SEM (cell line): ENCODE results near the gene ADIRF.

GRCh38 chr10:80468439-80469246 lies 14.5 kb downstream of the TSPAN14 start:
- PRO-cap = no peak

DNA sequence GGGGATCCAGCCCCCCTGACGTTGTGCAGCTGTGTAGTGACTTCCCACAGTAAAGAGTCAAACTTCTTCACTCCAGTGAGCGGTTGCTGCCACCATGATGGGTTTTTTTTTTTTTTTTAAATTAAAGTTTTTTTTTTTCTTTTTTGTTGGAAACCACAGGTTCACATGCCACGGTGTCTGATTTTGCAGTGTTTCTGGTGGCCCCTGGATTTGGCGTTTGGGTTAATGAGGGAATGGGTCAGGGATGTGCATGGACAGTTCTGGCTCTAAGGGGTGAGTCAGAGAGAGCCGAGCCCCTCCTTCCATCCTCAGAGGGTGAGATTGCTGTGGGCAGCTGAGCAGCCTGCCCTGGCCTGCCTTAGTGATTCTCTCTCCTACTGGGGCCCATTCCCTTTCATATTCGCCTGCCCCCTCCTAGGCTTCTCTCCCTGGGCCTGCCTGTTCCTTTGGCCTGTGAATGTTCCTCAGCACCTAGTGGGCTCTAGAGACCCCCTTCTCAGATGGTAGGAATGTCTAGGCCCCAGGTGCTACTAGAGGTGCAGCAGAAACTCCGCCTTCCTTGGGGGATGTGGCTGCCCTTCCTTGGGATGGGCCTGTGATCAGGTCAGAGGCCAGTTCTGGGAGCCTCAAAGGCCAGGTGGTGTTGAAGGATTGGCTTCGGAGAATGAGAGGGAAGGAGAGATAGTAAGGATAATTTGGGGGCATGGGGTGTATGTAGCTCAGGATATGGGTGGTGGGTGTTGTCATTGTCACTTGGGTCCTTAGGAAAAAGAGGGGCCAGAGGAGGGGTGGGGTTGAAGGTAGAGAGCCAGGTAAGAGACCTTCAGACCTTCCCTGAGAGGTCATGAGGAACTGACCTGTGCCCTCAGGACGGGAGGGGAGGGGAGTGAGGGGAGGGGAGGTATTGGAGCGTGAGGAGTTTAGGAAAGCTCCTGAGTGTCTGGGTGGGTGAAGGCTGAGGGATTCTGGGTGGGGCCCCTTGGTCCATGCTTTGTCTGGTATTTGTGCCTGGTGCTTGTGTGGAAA lies 19.8 kb downstream of the TSPAN14 start:
- PRO-cap = no peak

DNA sequence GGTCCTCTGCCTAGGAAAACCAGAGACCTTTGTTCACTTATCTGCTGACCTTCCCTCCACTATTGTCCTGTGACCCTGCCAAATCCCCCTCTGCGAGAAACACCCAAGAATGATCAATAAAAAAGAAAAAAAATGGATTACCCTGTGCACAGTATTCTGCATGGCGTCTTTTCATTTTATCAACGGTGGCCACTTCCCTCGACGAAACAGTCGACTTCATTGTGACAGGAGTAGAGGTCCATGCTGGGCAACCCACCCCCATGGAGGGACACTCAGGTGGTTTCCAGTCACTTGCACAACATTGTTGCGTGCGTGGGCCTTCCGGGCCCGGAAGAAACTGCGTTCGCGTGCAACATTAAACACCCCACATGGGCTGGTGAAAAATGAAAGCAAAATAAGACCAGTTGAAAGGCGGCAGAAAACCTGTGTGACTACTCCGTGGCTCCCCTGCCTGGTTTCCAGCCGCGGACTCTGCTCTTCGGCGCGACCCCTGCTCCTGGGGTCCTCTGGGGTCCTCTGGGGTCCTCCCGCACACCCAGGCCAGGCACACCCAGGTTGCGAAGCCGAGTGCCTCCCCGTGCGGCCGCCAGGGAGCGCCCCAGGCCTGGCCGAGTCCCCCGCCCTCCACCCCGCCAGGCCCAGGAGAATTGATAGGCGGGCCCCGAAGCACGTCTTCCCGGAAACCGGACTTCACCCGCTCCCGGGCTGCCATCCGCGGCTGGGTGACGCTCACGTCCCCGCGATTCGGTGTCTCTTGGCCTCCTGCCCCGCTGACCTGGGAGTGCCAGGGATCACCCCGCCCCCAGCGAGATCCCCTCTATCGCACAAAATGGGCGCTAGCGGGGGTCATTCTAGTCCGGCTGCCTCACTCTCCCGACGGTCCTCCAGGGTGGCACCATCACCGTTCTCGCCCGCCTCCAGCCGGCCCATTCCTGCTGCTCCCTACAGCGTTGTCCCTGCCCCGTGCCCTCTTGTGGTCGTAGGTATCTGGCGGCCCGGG lies 2.0 kb upstream of the SH2D4B start:
- PRO-cap = bidirectional peak, plus-strand start at position 693 of the sequence, minus-strand start at position 574 of the sequence

DNA sequence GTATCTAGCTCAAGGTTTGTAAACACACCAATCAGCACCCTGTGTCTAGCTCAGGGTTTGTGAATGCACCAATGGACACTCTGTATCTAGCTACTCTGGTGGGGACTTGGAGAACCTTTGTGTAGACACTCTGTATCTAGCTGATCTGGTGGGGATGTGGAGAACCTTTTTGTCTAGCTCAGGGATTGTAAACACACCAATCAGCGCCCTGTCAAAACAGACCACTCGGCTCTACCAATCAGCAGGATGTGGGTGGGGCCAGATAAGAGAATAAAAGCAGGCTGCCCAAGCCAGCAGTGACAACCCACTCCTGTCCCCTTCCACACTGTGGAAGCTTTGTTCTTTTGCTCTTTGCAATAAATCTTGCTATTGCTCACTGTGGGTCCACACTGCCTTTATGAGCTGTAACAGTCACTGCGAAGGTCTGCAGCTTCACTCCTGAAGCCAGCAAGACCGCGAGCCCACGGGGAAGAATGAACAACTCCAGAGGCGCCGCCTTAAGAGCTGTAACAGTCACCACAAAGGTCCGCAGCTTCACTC lies 6.1 kb downstream of the SH2D4B start:
- PRO-cap = no peak

DNA sequence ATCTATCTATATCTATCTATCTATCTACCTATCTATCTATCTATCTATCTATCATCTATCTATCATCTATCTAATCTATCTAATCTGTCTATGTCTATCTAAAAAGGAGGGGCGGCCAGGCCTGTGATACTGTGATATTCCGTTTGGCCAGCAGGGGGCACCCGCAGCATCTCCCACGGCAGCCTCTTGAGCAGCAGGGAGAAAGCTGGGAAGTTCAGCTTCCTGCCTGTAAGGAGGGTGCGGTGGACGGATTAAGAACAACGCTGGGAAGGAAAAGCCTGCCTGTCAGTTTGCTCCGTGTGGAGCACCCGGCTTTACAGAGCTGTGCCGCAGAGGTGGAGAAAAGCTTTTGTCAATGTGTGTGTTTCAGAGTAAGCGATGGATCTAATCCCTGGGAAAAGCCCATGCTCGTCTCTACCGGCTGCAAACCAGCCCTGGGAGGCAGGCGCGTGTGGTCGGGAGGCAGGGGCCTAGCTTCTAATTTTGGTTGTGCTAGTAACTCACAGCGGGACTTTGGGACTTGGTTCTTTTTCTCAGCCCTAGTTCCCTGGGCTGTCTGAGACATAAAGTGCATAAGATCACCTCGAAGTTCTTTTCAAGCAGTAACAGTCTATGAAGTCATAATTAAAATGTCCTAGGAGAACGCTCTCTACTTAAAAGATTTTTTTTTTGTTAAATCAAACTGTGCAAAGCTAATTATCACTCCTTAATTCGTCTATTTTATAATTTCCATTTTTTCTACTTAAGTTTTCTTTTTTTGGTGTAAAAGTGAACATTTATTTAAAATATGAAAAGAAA lies 125.2 kb downstream of the SH2D4B start:
- PRO-cap = no peak

DNA sequence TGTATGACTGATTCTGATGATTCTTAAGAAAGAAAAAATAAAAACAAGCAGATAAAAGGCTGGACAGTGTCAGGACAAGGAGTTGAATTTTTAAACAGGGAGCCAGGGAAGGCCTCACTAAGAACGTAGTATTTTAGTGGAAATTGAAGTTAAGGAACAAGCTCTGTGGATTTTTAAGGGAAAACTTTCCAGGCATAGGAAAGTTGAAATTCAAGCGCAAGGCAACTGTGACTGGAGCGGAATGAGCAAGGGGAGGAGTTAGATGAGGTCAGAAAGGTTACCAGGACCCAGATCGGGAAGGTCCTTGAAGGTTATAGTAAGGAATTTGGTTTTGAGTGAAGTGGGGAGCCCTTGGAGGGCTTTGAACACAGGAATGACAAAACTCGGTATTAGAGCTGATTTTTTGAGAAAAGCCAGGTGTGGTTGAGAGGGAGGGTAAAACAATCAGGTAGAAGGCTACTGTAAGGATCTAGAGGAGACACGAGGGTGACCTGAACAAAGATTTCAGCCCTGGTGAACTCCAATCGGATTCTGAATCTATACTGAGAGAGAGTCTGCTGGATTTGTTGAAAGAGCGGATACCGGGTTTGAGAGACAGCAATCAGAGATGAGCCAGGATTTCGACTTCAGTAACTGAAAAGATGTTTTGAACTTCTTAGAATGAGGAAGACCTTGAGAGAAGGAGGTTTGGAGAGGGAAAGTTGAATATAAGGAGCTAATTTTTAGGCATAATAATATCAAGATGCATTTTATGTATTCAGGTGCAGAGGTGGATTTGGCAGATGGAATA lies 1013.9 kb downstream of the NRG3 start:
- PRO-cap = no peak

GRCh38 chr10:84198314-84198636 lies 3.9 kb downstream of the CDHR1 start:
- PRO-cap = no peak

DNA sequence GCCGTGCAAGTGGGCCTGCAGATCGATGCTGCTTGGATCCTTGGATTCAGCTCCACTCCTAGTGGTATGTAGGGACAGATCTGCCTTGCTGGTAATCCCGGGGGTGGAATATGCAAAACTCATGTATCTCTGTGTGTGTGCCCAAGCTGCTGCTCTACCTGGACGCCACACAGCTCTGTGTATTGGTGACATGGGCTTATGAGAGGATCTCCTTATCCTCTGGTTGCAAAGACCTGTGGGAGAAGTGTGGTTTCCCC lies 87.4 kb downstream of the CCSER2 start:
- PRO-cap = no peak

- PRO-cap = no peak
These were observed 509.5 kb downstream of the CCSER2 start for GRCh38 chr10:84837874-84838299.

GRCh38 chr10:86377055-86377606 lies 10.5 kb upstream of the GRID1 start:
- PRO-cap = no peak

DNA sequence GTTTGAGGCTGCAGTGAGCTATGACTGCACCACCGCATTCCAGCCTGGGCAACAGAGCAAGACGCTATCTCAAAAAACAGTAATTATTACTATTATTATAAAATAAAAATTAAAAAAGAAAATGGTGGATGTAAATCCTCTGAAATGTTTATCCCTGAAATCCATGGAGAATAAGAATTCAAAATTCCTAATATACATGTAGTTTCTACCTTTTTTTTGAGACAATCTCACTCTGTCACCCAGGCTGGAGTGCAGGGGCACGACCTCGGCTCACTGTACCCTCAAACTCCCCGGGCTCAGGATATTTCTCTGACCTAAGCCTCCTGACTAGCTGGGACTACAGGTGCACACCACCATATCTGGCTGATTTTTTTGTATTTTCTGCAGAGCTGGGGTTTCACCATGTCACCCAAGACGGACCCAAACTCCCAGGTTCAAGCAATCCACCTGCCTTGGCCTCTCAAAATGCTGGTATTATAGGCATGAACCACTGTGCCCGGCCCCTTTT lies 55.0 kb downstream of the WAPL start:
- PRO-cap = no peak

- PRO-cap = no peak
These were observed 35.6 kb downstream of the WAPL start for GRCh38 chr10:86485993-86486454.

- PRO-cap = no peak
These were observed 19.5 kb downstream of the LDB3 start for GRCh38 chr10:86687620-86688377.

DNA sequence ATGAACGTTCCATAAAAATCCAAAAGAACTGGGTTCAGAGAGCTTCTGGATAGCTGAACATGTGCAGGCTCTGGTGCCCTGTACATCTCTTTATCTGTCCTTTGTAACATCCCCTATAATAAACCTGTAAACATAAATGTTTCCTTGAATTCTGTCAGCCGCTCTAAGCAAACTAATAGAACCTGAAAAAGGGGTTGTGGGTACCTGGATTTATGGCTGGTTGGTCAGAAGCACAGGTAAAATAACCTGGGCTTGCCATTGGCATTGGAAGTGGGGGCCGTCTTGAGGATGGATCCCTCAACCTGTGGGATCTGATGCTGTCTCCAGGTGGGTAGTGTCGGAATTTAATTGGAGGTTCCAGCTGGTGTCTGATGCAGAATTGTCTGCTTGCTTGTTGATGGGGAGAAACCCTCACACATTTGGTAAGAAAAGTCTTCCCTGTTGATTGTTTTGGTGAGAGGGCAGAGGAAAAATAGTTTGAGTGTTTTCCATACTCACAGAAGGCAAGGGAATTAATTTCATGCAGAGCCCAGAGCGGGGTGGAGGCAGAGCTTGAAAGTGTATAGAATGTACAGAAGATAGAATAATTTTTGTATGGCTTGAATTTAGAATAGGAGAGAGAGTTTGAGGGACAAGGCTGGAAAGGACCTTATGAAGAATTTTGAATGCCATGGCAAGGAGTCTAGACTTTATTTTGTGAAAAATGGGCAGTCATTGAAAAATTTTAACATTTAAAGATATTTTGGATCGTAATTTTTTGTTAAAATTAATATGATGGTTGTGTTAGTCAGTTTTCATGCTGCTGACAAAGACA lies 85.7 kb downstream of the BMPR1A start:
- PRO-cap = no peak

DNA sequence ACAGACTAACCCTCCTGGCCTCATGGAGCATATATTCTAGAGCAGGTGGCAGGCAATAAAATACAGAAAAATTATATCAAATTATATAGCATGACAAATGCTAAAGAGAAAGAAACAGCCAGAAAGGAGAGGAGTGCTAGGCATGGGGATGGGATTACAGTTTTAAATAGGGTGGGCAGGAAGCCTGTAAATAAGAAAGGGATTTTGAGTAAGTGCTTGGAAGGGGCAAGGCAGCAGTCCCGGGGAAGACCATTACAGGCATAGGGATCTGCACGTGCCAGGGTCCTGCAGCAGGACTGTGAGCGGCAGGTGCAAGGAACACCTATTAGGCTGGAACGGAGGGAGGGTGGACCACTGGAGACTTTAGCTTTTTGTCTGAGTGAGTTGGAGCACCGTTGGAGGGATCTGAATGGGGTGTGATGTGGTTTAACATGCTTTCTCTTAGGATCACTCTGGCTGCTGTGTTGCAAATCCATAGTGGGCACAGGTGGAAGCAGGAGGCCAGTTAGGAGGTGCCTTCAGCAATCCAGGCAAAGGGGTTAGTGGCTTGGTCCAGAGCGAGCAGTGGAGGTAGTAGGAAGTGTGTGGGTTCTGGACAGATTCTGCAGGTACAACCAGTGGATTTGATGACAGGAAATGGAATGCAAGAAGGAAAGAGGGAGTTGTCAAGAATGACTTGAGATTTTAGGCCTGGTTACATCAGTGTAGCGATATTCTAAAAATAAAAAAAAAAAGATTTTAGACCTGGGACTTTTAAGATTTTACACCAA lies 95.2 kb downstream of the MMRN2 start:
- PRO-cap = no peak

GRCh38 chr10:86872565-86873235 lies 84.7 kb downstream of the MMRN2 start:
- PRO-cap = no peak

GRCh38 chr10:86942247-86943024 lies 15.0 kb downstream of the MMRN2 start:
- PRO-cap = no peak

DNA sequence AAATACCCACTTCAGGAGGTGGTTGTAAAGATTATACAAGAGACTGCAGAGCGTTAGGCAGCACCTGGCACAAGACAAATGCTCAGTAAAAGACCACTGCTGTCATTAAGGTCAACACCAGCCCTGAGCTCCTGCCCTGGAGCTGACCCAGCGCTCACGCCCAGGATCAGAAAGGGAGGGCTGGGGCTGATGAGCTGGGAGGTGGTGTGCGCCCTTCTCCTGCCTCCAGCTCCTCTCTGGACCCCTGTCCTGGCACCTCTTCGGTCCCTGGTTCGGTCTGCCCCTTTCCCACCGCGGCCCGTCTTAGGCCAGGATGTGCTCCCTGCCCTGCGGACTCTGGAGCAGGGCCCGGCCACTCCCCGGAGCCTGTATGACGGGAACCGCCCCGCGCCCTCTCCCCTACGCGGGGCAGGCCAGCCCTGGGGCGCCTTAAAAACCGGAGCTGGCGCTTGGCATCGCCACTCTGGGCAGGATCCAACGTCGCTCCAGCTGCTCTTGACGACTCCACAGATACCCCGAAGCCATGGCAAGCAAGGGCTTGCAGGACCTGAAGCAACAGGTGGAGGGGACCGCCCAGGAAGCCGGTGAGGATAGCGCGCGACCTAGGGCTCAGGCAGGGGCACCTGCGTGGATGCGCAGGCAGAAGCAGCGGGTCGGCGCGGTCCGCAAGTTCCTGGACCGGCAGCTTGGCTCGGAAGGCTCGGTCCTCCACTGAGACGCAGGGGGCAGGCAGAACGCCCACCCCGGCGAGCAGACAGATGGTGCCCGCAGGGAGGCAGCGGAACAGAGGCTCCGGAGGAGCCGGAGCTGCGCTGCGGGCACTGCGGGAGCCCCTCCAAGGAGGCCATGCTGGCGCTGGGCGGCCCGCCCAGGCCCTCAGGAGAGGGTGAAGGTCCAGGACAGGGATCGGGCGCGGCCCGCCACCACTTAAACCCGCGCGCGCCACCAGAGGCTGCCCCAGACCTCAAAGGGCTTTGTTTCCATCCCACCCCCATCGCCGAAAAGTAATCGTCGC lies at the start of gene ADIRF:
Gene ADIRF (plus strand): TSS at position 461 of the 1,015 bp plus-strand sequence.
- PRO-cap = no peak

DNA sequence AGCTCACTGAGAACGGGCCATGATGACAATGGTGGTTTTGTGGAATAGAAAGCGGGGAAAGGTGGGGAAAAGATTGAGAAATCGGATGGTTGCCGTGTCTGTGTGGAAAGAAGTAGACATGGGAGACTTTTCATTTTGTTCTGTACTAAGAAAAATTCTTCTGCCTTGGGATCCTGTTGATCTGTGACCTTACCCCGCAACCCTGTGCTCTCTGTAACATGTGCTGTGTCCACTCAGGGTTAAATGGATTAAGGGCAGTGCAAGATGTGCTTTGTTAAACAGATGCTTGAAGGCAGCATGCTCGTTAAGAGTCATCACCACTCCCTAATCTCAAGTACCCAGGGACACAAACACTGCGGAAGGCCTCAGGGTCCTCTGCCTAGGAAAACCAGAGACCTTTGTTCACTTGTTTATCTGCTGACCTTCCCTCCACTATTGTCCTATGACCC lies 13.2 kb downstream of the GLUD1 start:
- PRO-cap = no peak

- PRO-cap = no peak
These were observed 10.8 kb downstream of the GLUD1 start for GRCh38 chr10:87083733-87084266.